Skeletal muscle tissue (tissue), 7 donors: ENCODE data around the genes MAML1 and MGAT4B.

DNA sequence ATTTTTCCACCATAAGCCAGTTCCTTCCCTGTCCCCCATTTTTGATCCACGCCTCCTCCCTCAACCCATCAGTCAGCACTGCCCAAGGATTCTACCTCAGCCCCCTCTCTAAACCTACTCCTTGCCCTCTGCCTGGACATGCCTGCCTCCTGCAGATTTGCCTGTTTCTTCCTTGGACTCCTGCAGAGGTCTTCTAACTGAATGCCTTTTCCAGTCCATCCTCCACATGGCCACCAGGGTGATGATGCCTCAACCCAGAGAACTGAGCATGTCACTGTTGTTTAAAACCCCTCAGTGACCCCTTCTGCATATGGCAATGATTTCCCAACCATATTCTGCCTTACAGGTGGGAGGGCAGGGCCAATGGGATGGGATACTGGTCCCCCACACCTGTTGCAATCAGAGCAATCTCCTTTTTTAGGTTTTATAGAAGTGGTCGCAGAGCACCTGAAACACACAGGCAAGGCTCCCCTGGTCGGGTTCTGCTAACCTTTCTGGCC is 9.4 kb downstream of the PHYKPL start:
- PRO-cap, 3 experiments, result no peak in any of the 3 experiments
- RAMPAGE, long total RNA, result no peak
- RRBS, 2 experiments, result no CpG with 5 or more reads among the region's 3 CpGs

- PRO-cap, 3 experiments, result no peak in any of the 3 experiments
- RAMPAGE, long total RNA, result no peak
- RRBS, 2 experiments, result no CpG with 5 or more reads among the region's 13 CpGs
Measured at GRCh38 chr5:178448965-178449676, 141.1 kb downstream of the COL23A1 start.

- PRO-cap, 3 experiments, result no peak in any of the 3 experiments
- RAMPAGE, long total RNA, result no peak
- RRBS, 2 experiments, result no CpG with 5 or more reads among the region's 25 CpGs
Measured at GRCh38 chr5:178467582-178468393, 122.4 kb downstream of the COL23A1 start.

DNA sequence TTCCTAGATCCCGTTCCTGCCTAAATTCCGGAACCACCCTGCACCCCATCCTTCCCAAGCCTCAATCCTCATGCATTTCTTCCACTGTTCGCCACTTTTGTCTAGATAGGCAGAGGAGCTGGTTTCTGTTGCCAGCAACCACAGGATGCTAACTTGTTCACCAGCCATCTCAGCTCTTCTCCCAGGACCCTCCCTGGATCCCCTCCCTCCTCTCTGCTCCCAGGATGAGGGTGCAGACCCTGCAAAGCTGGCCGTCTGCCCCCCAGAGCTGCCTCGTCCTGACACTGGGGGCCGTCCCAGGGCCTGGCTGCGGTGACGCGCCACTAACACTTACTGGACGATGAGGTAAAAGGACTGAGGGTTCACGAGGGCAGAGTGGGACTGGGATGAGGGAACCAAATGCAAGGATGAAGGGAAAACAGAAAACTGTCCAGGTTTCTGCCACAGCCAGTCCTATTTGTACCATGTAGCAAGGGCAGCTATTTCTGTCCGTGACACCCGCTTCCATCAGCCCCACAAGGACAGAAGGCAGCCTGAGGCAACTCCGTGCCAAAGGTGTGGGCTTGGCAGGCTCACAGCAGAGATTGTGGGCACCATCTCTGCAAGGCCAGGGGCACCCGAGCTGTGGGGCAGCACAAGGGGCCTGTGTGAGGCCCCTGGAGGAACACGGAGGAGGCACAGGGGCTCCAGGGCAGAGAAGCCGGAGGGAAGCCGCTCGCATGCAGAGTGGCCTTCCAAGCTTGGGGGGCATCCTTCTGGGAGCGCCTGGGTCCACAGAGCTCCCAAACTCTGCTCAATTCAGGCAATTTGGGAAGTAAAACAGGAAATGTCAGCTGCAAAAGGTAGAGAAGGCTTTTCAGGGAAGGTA is 43.7 kb downstream of the COL23A1 start:
- PRO-cap, 3 experiments, result no peak in any of the 3 experiments
- RAMPAGE, long total RNA, result no peak
- RRBS, 2 experiments, result no CpG with 5 or more reads among the region's 20 CpGs

GRCh38 chr5:179190855-179191279 is 130.7 kb downstream of the ZNF354C start:
- PRO-cap, 3 experiments, result no peak in any of the 3 experiments
- RAMPAGE, long total RNA, result no peak
- RRBS, 2 experiments, result no CpG with 5 or more reads among the region's 18 CpGs

DNA sequence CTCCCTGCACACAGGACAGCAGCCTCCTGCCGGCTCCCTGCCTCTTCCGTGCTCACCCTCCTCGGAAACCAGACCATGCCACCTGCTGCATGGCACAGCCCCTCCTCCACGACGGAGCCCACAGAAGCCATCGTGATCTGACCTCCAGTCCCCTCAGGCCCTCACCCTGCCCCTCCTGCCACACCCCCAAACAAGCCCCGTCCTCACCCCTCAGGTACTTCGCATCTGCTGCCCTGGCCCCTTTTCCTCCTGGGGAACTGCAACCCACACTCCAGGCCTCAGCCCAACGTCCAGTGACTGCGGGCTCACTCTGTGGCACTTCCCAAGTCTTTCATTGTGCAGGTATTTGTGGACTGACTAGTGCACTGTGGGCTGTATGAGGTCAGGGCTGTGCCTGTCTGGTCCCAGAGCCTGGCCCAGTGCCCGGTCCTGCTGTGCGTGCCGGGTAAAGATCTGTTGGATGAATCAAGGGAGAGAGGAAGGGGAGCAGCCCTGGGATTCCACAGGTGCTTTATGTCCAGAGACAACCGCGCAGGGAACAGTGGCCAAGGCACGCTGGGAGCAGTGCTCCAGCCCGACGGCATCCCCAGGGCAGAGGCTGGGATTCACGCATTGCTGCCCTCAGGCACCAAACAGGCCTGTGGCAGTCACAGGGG is 86.1 kb downstream of the ADAMTS2 start:
- PRO-cap, 3 experiments, result peak in 1 of 3 experiments; most common minus-strand start position 299 of the sequence (in 1)
- RAMPAGE, long total RNA, result no peak
- RRBS, 2 experiments, result 29 to 44% methylated on average over 1 of the region's 19 CpGs

DNA sequence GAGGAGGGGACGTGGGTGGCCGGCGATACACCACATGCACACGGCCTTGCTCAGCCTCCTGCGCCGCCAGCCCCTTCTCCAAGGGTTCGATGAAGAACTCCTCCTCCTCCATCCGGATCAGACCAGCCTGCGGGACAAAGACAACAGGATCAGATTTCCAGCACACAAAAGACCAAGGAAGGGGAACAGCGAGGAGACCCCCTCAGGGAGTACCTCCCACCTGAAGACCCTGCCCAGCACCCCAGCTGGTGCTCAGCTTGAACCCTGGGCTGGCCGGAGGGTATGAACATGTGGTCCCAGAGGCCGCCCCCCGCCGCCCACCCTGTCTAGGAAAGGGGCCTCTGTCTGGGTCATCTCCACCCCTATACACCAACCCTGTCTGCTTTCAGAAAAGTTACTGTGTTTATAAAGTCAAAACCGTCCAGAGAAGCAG is 72.3 kb downstream of the ADAMTS2 start:
- PRO-cap, 3 experiments, result no peak in any of the 3 experiments
- RAMPAGE, long total RNA, result no peak
- RRBS, 2 experiments, result 43 to 64% methylated on average over 5 of the region's 15 CpGs

DNA sequence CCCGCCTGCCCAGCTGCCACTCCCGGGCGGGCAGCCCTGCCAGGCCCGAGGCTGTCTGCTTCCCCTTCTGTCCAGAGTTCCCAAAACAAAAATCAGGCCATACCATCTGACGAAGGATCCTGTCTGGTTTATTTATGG is 57.1 kb downstream of the ADAMTS2 start:
- PRO-cap, 3 experiments, result no peak in any of the 3 experiments
- RAMPAGE, long total RNA, result no peak
- RRBS, 2 experiments, result no CpG with 5 or more reads among the region's 5 CpGs

GRCh38 chr5:179343385-179344603 is 1.5 kb downstream of the ADAMTS2 start:
- PRO-cap, 3 experiments, result no peak in any of the 3 experiments
- RAMPAGE, long total RNA, result no peak
- RRBS, 2 experiments, result 9% methylated on average over 28 of the region's 90 CpGs

GRCh38 chr5:179356486-179356796 is 11.2 kb upstream of the ADAMTS2 start:
- PRO-cap, 3 experiments, result no peak in any of the 3 experiments
- RAMPAGE, long total RNA, result no peak
- RRBS, 2 experiments, result no CpG with 5 or more reads among the region's 6 CpGs

- PRO-cap, 3 experiments, result no peak in any of the 3 experiments
- RAMPAGE, long total RNA, result no peak
- RRBS, 2 experiments, result no CpG with 5 or more reads among the region's 6 CpGs
Measured at GRCh38 chr5:179618969-179619834, 4.3 kb downstream of the HNRNPH1 start.

- PRO-cap, 3 experiments, result no peak in any of the 3 experiments
- RAMPAGE, long total RNA, result no peak
- RRBS, 2 experiments, result no CpG with 5 or more reads among the region's 45 CpGs
Measured at GRCh38 chr5:179657897-179658418, 22.9 kb downstream of the CBY3 start.

GRCh38 chr5:179681204-179681553 is 345 bp upstream of the CBY3 start:
- PRO-cap, 3 experiments, result no peak in any of the 3 experiments
- RAMPAGE, long total RNA, result no peak
- RRBS, 2 experiments, result no CpG with 5 or more reads among the region's 4 CpGs

- PRO-cap, 3 experiments, result peak in 3 of 3 experiments; most common plus-strand start chr5:179732831 (in 2); most common minus-strand start chr5:179732168 (in 1)
- RAMPAGE, long total RNA, result no peak
- RRBS, 2 experiments, result 3% methylated on average over 5 to 14 of the region's 70 CpGs
Measured at GRCh38 chr5:179731899-179732957, at the start of gene MAML1. MAML1 (plus strand) TSS chr5:179732822.

DNA sequence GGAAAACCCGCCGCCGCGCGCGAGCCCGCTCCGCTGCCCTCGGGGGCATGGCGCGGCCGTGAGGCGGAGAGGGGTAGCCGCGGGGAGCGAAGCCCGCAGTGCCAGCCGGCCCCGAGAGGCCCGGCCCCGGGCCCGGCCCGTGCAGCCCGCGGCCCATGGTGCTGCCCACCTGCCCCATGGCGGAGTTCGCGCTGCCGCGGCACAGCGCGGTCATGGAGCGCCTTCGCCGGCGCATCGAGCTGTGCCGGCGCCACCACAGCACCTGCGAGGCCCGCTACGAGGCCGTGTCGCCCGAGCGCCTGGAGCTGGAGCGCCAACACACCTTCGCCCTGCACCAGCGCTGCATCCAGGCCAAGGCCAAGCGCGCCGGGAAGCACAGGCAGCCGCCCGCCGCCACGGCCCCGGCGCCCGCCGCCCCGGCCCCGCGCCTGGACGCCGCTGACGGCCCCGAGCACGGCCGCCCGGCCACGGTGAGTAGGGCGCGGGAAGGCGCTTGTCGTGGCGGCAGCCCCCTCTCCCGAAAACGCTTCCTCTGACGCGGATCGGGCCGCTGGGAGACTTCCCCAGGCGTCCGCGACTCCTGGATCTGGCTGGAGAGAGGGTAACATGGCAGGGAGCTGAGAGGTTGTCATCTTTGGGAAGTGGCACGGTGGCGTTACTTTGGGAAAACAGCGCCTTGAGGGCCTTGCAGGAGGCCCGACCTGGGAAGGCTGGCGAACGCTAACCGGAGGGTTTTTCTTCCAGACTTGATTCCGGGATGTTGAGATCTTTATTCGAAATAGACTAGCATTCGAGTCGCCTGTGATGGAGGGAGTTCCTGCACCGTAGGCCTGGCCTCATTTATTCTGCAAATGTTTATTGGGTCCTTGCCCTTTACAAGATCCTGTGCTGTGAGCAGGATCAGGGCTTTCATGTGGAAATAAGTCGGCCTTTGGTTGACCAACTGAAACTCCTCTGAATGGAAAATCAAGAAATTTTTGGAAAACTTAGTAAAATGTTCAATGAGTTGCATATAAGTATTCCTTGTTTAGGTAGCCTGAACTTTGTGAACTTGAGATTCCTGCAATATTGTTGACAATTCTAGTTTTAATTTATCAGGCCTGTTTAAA is 690 bp downstream of the MAML1 start:
- PRO-cap, 3 experiments, result peak in 1 of 3 experiments; most common minus-strand start position 534 of the sequence (in 1)
- RAMPAGE, long total RNA, result no peak
- RRBS, 2 experiments, result 2% methylated on average over 35 to 40 of the region's 98 CpGs

DNA sequence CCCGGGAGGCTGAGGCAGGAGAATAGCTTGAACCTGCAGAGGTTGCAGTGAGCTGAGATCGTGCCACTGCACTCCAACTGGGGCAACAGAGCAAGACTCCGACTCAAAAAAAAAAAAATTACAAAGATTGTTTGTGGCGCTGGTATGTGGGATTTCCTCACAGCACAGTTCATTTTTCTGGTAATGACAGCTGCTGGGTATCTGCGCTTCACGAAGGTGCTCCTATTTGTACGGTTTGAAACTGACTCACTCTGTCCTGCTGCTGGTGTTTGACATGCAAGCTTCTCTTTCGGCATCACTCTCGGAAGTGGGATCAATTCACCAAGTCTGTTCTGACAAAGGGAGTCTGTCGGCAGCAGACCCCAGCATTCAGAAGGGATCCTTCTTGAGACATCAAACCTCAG is 26.3 kb downstream of the MAML1 start:
- PRO-cap, 3 experiments, result no peak in any of the 3 experiments
- RAMPAGE, long total RNA, result no peak
- RRBS, 2 experiments, result no CpG with 5 or more reads among the region's 10 CpGs

DNA sequence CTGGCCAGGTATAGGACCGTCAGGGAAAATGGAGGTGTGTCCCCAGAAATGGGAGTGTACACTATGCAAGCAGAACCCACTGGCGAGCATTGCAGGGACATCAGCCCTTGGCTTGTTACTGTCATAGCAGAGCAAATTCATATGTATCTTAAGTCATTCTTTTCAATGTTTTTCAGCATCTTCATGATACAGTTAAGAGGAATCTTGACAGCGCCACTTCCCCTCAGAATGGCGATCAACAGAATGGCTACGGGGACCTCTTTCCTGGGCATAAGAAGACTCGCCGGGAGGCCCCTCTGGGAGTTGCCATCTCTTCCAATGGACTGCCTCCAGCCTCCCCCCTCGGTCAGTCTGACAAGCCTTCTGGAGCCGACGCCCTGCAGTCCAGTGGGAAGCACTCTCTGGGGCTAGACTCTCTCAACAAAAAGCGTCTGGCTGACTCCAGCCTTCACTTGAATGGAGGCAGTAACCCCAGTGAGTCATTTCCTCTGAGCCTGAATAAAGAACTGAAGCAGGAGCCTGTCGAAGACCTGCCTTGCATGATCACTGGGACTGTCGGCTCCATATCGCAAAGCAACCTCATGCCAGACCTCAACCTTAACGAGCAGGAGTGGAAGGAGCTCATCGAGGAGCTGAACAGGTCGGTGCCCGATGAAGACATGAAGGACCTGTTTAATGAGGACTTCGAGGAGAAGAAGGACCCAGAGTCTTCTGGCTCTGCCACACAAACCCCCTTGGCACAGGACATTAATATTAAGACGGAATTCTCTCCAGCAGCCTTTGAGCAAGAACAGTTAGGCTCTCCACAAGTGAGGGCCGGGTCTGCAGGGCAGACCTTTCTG is 28.4 kb upstream of the LTC4S start:
- PRO-cap, 3 experiments, result no peak in any of the 3 experiments
- RAMPAGE, long total RNA, result no peak
- RRBS, 2 experiments, result 76 to 88% methylated on average over 1 of the region's 21 CpGs

DNA sequence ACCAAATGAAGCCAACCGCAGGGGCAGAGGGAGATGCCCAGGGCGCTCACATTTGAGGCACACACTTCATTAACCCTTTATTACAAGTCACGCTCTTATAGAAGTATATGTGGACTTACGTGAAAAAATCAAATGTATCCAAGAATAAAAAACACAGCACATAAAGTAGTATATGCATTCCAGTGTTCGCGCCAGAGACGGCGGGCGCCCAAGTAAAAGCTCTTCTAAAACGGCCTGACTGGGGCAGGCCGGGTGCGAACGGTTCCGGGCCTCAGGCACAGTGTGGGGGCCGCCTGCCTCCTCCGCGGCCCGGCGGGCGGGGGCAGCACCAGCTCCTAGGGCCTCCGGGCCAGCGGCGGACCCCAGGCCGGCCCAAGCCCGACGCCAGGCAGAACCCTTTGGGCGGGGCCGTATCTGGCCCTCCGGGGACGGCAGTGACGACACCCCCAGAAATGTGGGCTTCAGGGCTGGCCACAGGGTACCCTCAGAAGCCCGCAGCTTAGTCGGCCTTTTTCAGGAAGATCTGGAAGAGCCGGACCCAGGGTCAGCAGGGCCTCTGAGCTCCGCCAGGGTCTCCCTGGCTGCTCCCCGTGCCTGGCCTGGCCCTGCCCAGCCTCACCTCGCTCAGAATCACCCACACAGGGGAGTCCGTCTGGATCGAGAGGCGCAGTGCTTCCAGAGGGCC is 3.9 kb downstream of the LTC4S start:
- PRO-cap, 3 experiments, result no peak in any of the 3 experiments
- RAMPAGE, long total RNA, result no peak
- RRBS, 2 experiments, result 91 to 92% methylated on average over 15 of the region's 40 CpGs

DNA sequence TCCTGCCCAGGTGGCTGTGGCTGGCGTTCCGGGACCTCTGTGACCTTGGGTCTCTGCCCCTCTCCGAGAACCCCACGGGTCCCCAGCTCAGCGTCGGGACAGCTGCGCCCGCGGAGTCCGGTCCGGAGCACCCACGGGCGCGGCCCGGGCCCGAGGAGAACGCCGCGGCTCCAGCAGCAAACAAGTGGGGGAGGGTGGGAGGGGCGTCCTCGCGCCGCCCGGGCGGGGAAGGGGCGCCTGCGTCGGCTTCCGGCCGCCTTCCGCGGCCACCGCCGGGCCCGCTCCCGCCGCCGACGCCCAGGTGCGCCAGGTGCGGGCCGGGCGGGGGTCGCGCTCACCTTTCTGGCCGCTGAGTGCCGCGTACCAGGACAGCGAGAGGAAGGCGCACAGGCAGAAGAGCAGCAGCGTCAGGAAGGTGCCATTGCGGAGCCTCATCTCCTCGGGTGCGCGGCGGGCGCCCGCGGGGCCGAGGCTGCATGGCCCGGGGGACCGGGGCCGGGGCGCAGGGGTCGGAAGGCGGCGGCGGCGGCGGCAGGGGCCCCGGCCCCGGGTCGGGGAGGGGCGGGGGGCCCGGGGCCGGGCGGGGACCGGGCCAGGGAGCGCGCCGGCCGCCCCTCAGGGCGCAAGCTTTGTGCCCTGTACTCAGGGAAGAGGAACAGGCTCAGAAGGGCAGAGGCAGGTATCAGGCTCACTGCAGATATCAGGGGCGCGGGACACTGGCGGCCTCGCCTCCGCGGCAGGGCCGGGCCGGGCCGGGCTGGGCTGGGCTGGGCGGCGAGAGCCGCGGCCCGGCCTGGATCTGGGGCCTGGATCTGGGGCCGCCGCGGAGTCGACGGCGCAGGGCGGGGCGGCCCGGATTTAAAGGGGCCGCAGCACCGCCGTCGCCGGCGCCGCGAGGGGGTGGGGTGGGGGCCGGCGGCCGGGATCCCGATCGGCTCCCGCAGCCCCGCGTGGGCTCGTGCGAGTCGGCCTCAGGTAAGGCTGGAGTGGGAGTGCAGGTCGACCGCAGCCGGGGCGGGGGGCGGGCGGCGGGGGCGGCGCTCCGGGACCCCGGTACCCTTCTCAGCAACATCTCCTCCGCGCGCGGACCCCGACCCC is at the start of gene MGAT4B:
TSS of gene MGAT4B (minus strand) at position 718 of the 1,098 bp plus-strand sequence.
- PRO-cap, 3 experiments, result peak in 3 of 3 experiments; most common plus-strand start position 887 of the sequence (in 3); most common minus-strand start position 186 of the sequence (in 2)
- RAMPAGE, long total RNA, result no peak
- RRBS, 2 experiments, result 2% methylated on average over 64 to 66 of the region's 141 CpGs

DNA sequence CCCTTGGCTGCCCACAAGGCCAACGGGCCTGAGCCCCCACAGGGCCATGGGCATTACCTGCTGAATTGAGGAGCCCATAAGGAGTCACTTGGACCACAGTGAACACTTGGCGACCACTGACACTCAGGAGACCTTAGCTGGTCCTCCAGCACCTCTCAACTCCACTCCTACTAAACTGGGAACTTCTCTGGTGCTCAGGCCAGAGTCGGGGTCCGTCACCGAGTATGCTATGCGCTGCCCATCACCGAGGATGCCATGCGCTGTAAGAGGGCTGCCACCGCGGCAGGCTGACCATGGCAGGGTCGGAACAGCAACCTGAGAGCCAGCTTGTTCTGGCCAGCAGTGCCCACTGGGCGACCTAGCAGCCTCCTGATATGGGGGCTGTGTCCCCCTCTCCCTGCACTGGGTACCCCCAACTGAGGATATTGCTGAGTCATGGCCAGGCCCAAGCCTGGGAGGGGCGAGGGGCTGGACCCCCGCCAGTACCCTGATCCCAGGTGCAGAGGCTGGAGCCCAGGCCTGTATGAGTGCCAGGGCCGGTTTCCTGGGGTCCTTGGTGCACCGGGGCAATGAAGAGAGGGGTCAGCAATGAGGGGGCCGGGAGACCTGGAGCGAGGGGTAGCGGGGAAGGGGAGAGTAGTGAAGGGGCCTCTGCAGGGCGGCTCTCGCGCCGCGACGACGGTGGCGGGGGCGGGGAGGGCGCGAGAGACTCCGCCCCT is 420 bp upstream of the SQSTM1 start:
- PRO-cap, 3 experiments, result peak in 3 of 3 experiments; most common minus-strand start position 641 of the sequence (in 2)
- RAMPAGE, long total RNA, result no peak
- RRBS, 2 experiments, result no CpG with 5 or more reads among the region's 31 CpGs